AG09319 (cell line): ENCODE results near the genes PCDHA12 and PCDHAC2.

- RRBS: no CpG with 5 or more reads among the region's 3 CpGs
These were observed 3.0 kb downstream of the NDUFA2 start for GRCh38 chr5:140644274-140645086.

DNA sequence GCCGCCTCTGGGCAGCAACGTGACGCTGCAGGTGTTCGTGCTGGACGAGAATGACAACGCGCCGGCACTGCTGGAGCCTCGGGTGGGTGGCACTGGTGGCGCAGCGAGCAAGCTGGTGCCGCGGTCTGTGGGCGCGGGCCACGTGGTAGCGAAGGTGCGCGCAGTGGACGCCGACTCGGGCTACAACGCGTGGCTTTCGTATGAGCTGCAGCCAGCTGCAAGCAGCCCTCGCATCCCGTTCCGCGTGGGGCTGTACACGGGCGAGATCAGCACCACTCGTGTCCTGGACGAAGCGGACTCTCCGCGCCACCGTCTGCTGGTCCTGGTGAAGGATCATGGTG lies 1.9 kb downstream of the PCDHA8 start:
- RRBS: no CpG with 5 or more reads among the region's 37 CpGs

- RRBS: no CpG with 5 or more reads among the region's 55 CpGs
These were observed at the start of gene PCDHA12 for GRCh38 chr5:140875063-140876250. PCDHA12 (plus strand) TSS chr5:140875308.

DNA sequence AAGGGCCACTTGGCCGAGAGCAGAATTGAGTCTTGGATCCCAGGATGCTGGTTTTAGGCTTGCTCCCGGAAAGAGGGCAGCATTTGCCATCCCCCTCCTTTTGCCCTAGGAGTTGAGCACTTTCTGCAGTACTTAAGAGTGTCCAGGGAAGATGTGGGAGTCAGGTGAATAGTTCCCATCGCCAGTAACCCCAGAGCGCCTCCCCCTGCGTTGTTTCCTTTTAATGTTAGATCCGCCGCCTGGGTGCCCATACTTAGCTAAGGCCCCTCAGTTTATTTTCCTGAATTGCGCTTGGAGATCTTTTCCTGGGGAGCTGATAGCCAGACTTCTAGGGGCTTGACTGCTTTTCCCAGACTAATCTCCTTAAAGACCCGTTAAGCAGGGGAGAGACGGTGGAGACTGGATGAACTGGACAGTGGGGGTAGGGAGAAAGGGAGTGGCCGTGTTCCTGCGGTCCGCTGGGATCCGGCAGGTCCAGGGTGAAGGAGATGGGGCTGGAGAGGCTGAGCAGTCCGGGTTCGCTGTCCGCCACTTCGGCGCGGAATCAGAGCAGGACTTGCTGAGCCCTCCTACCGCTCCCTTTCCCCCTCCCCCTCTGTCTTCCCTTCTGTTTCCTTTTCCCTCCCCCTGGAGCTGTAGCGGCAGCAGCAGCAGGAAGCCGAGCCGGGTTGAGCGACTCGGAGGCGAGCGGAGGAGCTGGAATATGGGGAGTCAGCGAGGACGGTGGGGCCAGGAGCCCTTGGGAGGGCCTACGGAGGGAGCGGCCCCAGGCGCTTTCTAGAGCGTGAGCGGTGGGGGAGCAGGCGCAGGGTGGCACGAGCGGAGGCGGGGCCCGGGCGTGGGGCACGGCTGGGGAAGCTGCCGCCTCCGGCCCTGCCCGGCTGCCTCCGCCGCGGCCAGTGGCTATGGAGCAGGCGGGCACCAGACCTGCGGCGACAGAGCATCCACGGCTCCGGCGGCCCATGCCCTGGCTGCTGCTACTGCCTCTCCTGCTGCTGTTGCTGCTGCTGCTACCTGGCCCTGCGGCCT lies at the start of gene PCDHAC2:
Gene PCDHAC2, plus strand, starts transcription at position 615 of the 1,029 bp plus-strand sequence.
- RRBS: 3% methylated on average over 15 of the region's 55 CpGs

DNA sequence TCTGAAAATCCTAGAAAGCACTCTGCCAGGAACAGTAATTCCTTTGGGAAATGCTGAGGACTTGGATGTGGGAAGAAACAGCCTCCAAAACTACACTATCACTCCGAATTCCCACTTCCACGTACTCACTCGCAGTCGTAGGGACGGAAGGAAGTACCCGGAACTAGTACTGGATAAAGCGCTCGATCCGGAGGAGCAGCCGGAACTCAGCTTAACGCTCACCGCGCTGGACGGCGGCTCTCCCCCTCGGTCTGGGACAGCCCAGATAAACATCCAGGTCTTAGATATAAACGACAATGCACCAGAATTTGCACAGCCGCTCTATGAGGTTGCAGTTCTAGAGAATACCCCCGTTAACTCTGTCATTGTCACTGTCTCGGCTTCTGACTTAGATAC lies 791 bp downstream of the PCDHB3 start:
- RRBS: no CpG with 5 or more reads among the region's 20 CpGs

DNA sequence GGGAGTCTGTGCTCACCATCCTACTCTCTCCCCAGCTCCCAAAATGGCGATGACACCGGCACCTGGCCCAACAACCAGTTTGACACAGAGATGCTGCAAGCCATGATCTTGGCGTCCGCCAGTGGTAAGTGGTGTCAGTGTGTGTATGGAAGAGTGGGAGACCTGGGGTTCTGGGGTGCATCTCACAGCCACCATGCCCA lies 16.4 kb downstream of the PCDHGC5 start:
- RRBS: 98% methylated on average over 2 of the region's 4 CpGs

GRCh38 chr5:141507595-141508324 lies 18.9 kb downstream of the PCDHGC5 start:
- RRBS: no CpG with 5 or more reads among the region's 11 CpGs

GRCh38 chr5:141512941-141513346 lies 24.1 kb downstream of the PCDHGC5 start:
- RRBS: no CpG with 5 or more reads among the region's 23 CpGs

- RRBS: no CpG with 5 or more reads among the region's 21 CpGs
These were observed 60.8 kb downstream of the DIAPH1 start for GRCh38 chr5:141557569-141558850.

GRCh38 chr5:141669394-141669835 lies 12.6 kb downstream of the ARAP3 start:
- RRBS: no CpG with 5 or more reads among the region's 5 CpGs

DNA sequence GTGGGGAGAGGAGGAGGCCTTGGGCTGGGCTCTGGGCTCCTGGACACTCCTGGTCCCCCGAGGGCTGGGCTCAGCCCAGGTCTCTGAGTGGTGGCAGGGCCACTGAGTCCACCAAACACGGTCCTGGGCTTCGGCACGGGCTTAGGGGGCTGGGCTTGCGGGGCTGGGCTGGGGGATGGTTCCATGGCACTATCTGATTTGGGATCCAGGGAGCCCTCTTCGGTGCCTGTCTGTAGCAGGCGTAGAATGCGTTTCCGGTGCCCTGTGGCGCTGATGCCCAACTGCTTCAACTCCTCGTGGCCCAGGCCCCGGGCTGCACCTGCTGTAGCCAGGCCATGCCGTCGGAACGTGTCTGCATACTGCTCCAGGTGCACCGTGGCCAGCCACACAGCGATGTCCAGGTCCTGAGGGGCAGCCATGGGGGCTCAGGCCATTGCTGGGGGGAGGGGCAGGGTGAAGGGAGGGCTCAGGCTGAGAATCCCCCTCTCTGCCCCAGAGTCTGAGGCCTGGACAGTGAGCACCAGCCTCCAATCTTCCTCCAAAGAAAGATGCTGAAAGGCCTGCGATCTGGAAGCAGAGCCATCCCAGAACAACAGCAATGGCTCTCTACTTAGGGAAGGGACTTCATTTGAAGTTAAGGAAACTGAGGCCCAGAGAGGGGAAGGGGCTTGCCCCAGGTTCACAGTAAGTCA lies 1.8 kb downstream of the ARAP3 start:
- RRBS: 96% methylated on average over 4 of the region's 18 CpGs

- RRBS: no CpG with 5 or more reads among the region's 5 CpGs
These were observed 56.8 kb downstream of the PCDH1 start for GRCh38 chr5:141821320-141821964.

DNA sequence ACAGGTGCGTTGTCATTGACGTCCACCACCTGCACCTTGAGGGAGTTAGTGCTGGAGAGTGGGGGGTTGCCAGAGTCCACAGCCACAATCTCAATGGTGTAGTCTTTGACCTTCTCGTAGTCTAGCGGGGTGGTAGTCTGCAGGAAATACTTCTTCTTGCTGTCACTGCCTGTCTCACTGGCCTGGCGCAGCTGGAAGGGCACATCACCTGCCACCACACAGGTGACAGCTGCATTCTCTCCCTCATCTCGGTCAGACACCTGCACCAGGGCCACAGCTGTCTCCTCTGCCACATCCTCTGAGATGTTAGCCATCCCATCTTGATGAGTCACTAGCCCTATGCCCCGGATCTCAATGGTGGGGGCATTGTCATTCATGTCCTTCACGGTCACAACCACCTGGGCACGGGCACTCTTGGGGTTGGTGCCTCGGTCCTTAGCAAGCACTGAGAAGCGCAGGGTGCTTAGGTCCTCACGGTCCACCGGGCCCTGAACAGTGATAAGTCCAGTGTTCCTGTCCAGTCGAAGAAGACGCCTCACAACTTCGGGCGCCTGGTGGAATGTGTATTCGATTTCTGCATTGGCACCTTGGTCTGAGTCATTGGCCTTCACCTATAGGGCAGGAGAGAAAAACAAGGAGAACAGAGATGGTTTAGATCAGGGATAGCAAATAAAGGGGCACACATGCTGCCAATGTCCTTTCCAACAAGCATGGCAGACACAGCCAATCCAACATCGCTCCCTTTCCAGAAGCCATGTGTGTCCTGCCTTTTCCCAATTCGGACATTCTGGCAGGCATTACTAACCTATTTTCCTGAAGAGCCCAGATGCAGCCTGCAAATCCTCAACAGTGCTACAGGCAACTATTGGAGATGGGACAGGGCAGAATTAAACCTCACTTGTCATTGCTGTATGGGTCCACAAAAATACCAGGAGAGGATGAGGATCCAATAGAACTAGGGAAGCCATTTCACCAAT lies 13.1 kb downstream of the PCDH1 start:
- RRBS: no CpG with 5 or more reads among the region's 20 CpGs

DNA sequence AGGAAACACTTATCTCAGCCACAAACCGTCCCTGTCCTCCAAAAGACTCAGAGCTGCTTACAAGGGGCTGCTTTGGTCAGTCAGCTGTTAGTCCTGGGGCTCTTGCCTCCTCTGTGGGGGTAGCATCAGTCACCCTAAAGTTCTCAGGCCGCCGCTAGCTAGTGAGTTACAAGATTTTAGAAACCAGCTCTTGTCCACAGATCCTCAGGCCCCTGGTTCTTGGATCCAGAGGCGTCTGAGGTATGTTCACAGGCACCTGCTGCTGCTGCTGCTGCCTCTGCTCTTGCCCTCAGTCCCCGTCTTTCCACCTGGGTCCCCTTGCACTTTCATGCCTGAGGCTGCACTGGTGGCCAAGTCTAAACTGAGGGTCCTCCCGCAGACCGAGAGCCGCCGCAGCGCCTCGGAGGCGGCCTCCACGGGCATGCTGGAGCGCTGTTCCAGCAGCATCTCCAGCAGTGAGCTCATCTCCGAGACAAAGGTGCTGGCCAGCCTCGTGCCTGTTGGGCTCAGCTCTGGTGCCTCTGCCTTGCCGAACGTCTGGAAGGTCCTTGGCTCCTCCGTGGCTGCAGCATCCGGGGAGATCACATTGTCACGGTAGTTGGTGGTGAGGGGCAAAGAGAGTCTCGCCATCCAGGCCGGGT lies 12.7 kb downstream of the PCDH12 start:
- RRBS: 15% methylated on average over 4 of the region's 23 CpGs

- RRBS: no CpG with 5 or more reads among the region's 8 CpGs
These were observed 18.7 kb downstream of the GNPDA1 start for GRCh38 chr5:141993607-141994957.

- RRBS: 2% methylated on average over 7 of the region's 28 CpGs
These were observed 11.9 kb upstream of the GNPDA1 start for GRCh38 chr5:142024564-142025301.

GRCh38 chr5:142088948-142089524 lies 19.5 kb upstream of the NDFIP1 start:
- RRBS: no CpG with 5 or more reads among the region's 15 CpGs

- RRBS: no CpG with 5 or more reads among the region's 7 CpGs
These were observed 1.1 kb downstream of the NDFIP1 start for GRCh38 chr5:142109748-142110035.

- RRBS: no CpG with 5 or more reads among the region's 6 CpGs
These were observed 72.3 kb downstream of the NDFIP1 start for GRCh38 chr5:142180836-142181403.

GRCh38 chr5:142312783-142313706 lies 11.8 kb downstream of the SPRY4 start:
- RRBS: no CpG with 5 or more reads among the region's 17 CpGs